Ishikawa (cell line): Measurements from ENCODE around the genes DPEP3 and DPEP2NB.

- RRBS: no CpG with 5 or more reads among the region's 16 CpGs
Observed at GRCh38 chr16:67546336-67547568, 15.6 kb upstream of the CTCF start.

GRCh38 chr16:67548565-67549142 lies 13.7 kb upstream of the CTCF start:
- RRBS: no CpG with 5 or more reads among the region's 4 CpGs

GRCh38 chr16:67652573-67653322 lies 7.3 kb downstream of the ACD start:
- RRBS: 4% methylated on average over 39 of the region's 83 CpGs

GRCh38 chr16:67654300-67655035 lies 5.6 kb downstream of the ACD start:
- RRBS: no CpG with 5 or more reads among the region's 37 CpGs

DNA sequence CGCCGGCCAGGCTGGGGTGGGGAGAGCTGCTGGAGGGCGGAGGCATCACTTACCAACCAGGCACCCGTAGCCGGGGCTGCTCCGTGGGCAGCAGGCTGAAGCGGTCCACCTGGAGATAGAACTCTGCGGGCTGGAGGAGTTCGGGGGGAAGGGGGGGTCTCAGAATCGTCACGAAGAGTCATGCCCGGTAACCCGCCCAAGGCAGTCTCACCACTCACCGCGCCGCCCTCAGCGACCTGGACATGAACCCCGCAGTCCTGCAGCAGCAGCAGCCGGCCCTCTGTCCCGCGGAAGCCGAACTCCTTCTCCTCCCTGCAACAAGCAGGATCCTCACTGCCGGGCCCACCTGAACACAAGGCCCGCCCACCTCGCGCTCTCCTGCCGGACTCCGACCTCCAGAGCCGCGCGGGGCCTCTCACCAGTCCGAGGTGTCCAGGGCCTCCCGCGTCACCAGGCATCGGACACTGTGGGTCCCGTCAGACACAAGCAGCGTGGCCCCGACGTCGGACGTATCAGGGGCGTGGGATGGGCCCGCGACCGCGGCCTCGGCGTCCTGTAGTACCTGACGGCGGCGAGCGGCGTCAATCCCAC lies 481 bp downstream of the ACD start:
- RRBS: 19% methylated on average over 21 of the region's 53 CpGs

DNA sequence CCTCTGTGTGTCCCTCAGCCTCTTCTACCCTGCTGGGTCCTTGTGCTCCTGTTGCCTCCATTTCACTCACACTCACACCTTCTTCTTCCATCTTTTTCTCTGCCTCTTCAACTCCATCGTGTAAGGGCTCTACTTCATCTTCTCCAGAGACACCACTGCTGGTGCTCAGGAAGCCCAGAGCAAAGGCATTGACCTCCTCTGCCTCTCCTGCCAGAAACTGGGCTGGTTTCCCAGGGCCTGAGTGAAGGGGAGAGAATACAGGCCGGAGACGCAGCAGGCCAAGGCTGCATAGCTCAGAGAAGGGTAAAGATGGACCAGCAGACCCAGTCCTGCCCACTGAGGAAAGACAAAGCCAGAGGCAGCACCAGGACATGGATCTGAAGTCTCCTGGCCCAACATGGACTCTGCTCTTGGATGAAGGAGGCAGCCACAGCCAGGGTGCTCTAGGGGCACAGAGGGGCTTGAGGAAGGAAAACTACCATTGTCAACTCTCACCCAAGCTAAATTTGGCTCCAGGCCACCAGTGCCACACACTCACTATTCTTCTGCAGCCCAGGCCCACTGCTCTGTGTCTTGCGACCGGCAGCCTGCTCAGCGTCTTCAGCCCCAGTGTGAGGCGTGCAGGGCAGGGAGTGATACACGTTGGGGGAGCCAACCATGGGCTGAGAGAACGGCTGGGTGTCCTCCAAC lies 12.1 kb upstream of the THAP11 start:
- RRBS: no CpG with 5 or more reads among the region's 9 CpGs

DNA sequence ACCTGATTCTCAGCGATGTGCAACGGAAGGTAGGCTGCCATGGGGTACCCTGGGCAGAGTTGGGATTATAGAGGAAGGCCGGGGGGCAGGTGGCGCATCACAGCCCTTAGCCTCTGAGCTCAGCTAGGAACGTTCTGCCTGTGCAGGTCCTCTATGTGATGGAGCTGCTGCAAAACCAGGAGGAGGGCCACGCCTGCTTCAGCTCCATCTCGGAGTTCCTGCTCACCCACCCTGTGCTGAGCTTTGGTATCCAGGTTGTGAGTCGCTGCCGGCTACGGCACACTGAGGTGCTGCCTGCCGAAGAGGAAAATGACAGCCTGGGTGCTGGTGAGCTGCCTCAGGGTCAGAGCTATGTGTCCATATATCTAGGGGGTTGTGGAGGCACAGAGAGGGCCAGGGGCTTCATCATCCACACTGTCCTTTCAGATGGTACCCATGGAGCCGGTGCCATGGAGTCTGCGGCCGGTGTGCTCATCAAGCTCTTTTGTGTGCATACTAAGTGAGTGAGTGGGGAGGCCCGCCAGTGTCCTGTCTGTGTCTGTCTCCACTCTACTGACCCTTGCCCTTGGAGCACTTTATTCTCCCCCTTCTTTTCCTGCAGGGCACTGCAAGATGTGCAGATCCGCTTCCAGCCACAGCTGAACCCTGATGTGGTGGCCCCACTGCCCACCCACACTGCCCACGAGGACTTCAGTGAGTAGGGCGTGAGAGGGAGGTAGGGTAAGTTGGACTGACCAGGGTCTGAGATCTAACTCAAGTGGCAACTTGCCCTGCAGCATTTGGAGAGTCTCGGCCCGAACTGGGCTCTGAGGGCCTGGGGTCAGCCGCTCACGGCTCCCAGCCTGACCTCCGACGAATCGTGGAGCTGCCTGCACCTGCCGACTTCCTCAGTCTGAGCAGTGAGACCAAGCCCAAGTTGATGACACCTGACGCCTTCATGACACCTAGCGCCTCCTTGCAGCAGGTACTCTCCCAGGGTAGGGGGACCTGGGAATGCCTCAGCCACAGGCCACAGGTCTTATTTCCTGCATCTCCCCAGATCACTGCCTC lies 5.5 kb upstream of the NRN1L start:
- RRBS: no CpG with 5 or more reads among the region's 28 CpGs

GRCh38 chr16:67892717-67893139 lies 326 bp upstream of the PSKH1 start:
- RRBS: no CpG with 5 or more reads among the region's 12 CpGs

- RRBS: no CpG with 5 or more reads among the region's 6 CpGs
Observed at GRCh38 chr16:67931212-67931746, 383 bp downstream of the CTRL start.

DNA sequence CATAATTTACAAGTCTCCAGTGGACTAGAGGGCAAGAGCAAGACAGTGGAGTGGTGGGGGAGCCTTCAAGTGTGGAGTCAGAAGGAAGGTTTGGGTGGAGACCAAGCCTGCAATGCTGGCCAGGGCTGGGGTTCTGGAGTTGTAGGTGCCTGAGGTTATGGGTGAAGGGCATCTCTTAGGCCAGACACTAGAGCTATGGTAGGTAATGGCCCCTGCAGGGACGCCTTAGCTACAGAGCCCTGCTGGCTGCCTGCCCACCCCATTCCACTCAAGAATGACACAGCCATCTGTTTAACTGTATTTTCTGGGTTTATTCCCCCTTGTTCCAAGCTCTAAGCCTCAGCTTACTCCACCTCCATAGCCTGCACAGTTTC lies 2.4 kb downstream of the PSMB10 start:
- RRBS: no CpG with 5 or more reads among the region's 1 CpG

DNA sequence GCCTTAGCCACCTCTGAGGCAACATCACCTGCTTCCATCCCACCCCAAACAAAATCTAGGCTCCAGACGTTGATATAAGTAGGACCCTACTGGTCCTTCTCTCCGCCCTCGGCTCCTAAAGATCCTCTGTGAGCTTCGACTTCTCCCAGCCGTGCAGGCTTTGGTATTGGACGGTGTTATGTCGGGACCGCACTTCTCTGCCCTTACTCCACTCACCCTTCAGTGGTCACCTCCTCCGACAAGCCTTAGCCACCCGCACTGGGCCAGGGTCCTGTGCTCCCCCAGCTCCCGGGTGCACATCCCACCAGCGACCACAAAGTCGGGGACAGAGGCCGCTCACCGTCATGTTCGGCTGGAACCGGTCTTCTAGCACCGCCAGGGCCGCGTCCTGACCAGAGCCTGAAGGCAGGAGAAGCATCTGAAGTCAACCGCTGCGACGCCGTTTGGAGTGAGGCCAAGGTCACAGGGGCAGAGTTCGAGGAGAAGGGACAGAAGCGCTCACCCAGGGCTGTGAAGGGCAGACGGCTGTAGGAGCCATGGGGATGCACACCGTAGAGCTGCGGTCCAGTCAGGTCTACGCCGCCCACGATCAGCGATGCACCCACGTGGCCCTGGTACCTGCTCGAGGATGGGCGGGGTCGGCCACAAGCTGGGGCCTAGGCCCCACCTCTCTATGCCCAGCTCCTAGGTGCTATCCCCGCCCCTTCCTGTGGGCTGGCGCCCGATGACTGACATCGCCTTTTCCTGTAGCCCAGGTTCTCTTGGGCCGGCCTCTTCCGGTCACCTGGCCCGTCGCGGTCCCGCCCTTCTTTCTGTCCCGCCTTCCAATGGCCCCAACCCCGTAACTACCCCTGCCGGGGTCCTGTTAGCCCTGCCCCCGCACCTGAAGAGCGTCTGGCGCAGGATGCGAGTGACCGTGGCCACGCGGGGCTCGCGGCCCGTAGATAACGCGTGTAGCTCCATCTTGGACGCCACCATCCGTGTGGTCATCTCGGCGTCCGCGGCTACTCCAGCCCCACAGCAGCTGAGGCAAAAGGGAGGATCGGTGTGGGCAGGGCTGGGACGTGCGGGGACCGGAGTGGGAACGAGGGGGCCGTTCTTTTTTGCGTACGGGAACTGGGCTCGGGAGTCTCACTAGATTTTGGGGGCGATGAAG lies 1.2 kb downstream of the PSMB10 start:
- RRBS: 2% methylated on average over 14 of the region's 78 CpGs

- RRBS: no CpG with 5 or more reads among the region's 12 CpGs
Observed at GRCh38 chr16:67957561-67958303, 10.7 kb downstream of the SLC12A4 start.

DNA sequence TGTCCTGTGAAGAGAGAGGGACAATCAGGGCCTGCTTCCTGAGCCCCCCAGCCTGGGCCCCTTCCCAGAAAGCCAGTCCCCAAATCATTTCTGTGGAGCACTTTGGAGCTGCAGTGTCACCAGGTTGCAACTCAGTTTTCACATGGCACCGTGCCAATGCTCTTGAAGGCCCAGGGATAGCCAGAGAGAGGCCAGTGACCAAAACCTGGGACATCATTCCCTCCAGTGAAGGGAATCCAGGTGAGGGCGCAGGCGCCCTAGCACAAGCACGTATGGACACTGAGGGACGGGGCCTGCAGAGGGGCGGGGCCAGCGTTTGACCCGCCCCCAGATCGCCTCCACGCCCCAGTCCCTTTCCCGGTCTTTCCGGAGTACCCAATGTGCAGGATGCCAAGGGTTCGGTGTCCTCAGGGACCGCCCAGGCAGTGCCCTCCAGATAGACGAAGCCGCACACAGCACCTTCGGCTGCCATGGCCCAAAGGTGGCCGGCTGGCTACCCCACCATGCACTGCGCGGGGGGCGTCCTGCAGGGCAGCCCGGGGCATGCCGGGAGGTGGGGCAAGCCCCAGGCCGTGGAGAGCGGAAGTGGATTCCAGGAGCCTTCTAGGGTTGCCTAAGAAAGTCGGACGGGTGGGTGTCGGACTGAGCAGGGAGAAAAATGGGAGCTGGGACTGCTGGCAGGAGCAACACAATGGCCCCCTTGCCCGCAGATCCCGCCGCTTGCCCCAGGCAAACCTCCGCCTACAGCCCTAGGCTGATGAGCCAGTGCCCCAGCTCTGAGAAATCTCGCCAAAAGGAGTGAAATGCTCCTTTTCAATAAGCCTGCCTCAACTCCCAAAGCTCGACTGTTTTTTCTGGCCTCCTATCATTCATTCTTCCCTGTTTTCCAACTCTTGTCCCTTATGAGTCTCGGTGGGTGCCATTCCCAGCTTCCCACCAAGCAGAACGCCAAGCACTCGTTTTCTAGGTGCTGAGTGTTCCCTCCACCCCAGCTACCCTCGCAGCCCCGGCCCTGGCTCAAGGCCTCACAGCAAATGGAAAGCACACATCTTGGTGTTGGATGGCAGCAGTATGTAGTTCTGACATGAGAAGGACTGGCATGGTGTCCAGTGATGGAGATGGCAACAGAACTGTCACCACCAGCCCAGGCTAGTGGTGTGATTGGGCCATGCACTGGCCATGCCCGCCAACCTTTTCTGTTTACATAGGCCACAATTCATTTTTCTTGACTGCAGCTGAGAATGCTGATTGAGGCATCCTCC lies 4.5 kb downstream of the SLC12A4 start:
- RRBS: no CpG with 5 or more reads among the region's 40 CpGs

- RRBS: 92% methylated on average over 26 of the region's 56 CpGs
Observed at GRCh38 chr16:67980176-67980888, at the start of gene DPEP3. TSS of gene DPEP3 (minus strand) at chr16:67980499.

- RRBS: no CpG with 5 or more reads among the region's 5 CpGs
Observed at GRCh38 chr16:68013307-68013843, 2.3 kb downstream of the DPEP2NB start.

DNA sequence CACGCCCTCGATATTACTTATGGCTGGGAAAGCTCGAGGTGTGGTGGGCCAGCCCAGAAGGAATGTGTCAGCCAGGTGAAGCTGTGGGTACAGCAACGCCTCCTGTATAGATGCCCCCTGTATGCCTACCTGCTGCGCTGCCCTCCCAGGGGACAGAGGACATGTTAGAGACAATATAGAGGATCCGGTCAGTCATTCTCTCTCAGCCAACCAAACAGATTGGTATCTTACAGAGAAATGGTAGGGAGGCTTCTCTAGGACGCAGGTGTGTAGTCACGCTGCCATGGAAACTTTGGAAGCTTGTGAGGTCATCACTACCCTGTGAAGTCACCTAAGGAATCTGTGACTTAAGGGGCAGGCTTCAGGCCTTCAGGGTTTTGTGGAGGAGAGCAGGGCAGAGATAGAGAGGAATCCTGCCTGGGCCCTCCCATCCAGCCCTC lies at the start of gene DPEP2NB:
TSS of gene DPEP2NB (minus strand) at position 337 of the 440 bp plus-strand sequence.
- RRBS: no CpG with 5 or more reads among the region's 8 CpGs

DNA sequence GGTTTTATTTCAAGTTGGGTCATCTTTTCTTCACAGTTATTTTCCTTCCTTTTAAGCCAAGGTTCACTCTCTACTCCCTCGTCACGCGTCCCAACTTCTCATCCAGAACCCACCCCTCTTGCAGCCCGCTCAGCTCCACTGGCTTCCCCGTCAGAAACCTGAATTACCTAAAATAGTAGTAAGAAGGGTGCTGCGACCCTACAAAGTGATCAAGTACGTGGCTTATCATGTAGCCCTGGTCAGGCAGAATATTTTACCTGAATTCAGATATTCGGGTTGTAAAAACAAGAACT lies 654 bp downstream of the DUS2 start:
- RRBS: no CpG with 5 or more reads among the region's 8 CpGs

GRCh38 chr16:68079416-68080507 lies 5.4 kb upstream of the NFATC3 start:
- RRBS: no CpG with 5 or more reads among the region's 14 CpGs

DNA sequence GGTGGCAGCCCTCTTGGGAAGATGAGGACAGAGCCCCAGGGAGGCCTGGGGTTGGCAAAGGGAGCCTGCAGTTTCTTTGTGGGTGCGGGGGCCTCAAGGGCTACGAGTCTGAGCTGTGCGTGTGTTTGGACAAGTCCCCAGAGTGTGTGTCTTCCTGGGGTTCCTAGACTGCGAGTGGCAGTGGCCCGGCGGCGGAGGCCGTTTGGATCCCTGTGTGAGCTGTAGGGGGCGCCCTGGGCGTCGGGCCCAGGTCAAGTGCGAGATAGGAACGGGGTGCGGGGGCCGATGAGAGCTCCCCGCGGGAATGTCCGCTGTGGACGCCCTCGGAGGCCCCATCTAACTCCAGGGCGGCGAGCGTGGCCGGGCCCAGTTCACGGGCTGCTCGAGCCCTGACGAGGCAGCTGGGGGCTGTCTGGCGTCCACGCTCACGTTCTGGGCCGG lies 367 bp upstream of the SLC7A6 start:
- RRBS: under 1% methylated on average over 8 of the region's 31 CpGs